ENCODE measurements around the genes FAXDC2, PPP1R2B and TIMD4.

- RRBS = no CpG with 5 or more reads among the region's 7 CpGs
Measured at GRCh38 chr5:154793366-154793813, 38.2 kb downstream of the LARP1 start.

GRCh38 chr5:154850455-154850956, at the start of gene FAXDC2:
Gene FAXDC2 (minus strand): TSS chr5:154850603.
- RRBS = no CpG with 5 or more reads among the region's 10 CpGs

DNA sequence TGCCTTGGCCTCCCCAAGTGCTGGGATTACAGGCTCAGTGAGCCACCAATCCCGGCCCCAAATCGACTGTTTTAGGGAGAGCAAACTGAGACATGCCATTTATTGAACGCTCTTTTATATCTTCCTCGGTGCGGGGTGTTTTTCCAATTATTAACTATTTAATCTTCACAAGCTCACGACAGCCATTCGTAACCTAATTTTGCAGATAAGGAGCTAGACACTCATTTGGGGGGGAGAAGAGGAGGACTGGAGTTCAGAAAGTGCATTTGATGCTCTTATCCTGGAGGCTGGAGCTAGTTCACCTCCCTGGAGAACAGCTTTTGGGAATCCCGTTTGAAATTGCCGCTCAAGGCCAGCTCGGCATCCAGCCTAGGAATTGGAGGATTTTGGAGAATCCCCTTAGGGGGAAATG, 1.5 kb upstream of the CNOT8 start:
- RRBS = no CpG with 5 or more reads among the region's 10 CpGs

- RRBS = no CpG with 5 or more reads among the region's 9 CpGs
Measured at GRCh38 chr5:154966288-154967008, 25.6 kb downstream of the MRPL22 start.

DNA sequence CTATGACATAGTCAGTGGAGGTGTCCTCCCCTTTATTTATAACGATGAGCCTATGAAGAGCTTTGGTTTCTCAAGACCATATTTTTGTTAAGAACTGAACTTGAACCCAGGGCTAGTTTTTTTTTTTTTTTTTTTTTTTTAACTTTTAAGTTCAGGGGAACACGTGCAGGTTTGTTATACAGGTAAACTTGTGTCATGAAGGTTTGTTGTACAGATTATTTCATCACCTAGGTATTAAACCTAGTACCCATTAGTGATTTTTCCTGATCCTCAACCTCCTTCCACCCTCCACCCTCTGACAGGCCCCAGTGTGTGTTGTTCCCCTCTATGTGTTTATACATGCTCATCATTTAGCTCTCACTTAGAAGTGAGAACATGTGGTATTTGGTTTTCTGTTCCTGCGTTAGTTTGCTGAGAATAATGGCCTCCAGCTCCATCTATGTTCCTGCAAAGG, 123.4 kb downstream of the KIF4B start:
- RRBS = no CpG with 5 or more reads among the region's 3 CpGs

GRCh38 chr5:155729437-155730224, 597.3 kb upstream of the SGCD start:
- RRBS = no CpG with 5 or more reads among the region's 36 CpGs

DNA sequence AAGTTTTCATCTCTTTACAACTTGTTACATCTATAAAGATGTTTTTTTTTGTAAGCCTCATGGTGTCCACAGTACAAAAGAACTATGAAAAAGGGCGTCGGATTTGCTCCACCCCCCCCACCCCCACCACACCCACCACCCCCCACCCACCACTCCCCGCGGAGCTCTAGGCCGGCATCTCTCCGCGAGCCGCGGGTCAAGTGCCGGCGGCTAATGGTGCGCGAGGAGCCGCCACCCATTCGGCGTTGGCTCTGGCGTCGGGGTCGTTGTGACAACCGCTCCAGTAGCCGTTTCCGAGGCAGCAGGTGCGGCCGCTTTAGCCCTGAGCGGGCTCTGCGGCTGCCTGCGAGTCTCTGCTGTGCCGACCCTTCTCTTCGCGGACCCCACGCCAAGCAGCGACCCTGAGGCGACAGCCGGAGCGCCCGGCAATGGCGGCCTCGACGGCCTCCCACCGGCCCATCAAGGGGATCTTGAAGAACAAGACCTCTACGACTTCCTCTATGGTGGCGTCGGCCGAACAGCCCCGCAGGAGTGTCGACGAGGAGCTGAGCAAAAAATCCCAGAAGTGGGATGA, at the start of gene PPP1R2B:
Gene PPP1R2B (plus strand): TSS at position 161 of the 574 bp plus-strand sequence.
- RRBS = no CpG with 5 or more reads among the region's 47 CpGs

GRCh38 chr5:156929596-156929966, 33.4 kb downstream of the TIMD4 start:
- RRBS = no CpG with 5 or more reads among the region's 2 CpGs

GRCh38 chr5:156963071-156963582, at the start of gene TIMD4:
Gene TIMD4 (minus strand): TSS chr5:156963226.
- RRBS = no CpG with 5 or more reads among the region's 4 CpGs

GRCh38 chr5:157159167-157159571, 6.9 kb downstream of the GARIN3 start:
- RRBS = no CpG with 5 or more reads among the region's 6 CpGs

GRCh38 chr5:157193493-157194213, 13.0 kb downstream of the ITK start:
- RRBS = no CpG with 5 or more reads among the region's 7 CpGs

- RRBS = no CpG with 5 or more reads among the region's 13 CpGs
Measured at GRCh38 chr5:157268027-157268674, 2.2 kb downstream of the CYFIP2 start.

DNA sequence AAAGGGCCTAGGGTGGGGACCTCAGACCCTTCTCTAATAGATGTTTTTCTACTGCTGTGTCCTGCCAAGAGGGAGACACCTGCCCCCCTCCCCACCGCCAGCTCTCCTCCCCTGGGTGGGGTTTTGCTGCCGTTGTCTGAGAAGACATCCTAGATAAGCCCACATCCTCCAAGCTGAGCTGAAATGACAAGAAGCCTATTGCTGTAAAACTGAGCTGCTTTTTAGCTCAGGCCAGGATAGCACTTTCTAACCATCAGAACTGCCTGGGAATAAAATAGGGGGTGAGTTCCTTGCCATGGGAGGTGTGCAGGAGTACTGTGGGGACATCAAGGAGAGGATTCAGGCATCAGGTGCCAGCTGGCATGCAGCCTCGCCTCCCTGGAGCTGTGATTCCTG, 37.8 kb downstream of the CYFIP2 start:
- RRBS = no CpG with 5 or more reads among the region's 3 CpGs

DNA sequence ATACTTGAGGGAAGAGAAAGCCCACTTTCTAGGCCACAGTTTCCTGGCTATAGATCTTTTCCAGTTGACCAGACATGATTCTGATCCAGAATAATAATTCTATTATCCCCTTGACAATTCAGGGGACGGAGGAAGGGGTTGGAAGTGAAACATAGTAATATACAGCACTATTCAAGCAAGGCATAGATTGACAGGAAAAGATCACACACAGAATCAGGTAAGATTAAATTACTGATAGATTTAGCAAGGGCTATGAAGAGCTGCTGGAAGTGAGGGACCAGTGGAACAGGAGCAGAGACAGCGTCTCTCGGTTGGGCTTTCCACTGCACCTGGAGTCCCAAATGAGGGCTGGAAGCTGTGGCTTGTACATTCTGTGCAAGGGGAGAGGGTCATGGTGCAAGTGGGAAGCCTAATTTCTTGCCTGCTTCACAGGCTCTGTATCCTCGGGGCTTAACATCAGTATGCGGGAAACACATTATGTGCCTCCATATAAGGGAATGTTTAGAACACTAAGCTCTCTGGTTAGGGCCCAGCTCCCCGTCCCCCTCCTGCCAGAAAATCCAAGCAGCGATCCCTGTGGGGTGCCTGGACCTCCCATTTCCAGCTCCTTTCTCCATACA, 25.4 kb upstream of the FNDC9 start:
- RRBS = no CpG with 5 or more reads among the region's 7 CpGs

DNA sequence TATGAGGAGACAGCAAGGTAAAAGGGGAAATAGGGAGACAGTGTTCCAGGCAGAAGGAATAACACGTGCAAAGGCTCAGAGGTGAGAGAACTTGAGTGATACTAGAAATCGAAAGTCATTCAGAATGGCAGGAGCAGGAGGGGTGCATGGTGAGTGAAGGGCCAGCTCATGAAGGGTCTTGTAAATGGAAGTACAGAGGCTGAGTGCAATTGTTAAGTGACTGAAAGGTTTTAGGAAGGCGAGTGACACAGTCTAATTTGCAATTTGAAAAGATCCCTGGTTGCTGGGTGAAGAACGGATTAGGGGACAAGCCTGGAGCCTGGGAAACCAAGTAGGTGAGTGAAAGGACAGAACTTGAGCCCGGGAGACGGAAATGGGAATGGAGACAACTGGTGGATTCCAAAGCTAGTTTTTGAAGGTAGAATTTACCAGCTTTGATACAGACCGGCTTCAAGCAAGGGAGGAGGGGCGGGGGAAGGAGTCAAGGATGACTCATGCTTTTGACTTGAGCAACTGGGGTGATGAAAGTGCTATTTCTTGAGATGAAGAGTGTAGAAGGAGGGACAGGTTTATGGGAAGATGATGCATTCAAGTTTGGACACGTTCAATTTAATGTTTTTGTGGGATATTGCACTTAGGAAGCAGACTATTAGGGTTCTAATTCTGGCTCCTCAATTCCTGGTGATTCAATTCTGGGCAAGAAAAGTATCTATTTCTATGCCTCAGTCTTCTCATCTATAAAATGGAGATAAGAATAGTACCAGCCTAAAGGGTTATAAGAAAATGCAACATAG, 4.3 kb downstream of the NIPAL4 start:
- RRBS = 8% methylated on average over 2 of the region's 9 CpGs

DNA sequence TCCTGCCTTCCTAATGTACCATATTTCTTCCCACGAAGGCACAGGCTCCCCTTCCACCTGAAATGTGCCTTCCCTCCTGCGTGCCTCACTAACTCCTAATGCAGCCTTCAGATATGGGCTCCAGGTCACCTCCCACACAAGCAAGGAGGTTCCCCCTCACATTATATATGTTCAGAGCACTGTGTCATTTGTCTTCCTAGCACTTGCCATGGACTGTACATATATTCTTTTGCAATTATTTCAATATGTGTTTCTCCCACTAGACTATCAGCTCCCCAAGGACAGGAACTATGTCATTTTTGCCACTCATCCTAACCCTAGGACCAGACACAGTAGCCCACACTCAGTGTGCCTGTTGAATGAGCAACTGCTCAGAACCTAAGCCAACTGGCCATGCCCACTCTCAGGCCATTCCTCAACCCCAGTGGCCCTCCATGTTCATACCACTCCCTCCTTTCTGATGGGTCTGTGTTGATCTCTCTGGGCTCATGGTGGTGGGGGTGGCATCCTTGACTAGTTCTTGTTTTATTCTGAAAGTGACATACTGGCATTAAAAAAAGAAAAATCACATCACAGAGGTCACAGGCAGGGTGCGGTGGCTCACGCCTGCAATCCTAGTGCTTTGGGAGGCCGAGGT, 41.3 kb downstream of the NIPAL4 start:
- RRBS = no CpG with 5 or more reads among the region's 5 CpGs

GRCh38 chr5:157521209-157521862, 54.2 kb downstream of the ADAM19 start:
- RRBS = no CpG with 5 or more reads among the region's 9 CpGs

DNA sequence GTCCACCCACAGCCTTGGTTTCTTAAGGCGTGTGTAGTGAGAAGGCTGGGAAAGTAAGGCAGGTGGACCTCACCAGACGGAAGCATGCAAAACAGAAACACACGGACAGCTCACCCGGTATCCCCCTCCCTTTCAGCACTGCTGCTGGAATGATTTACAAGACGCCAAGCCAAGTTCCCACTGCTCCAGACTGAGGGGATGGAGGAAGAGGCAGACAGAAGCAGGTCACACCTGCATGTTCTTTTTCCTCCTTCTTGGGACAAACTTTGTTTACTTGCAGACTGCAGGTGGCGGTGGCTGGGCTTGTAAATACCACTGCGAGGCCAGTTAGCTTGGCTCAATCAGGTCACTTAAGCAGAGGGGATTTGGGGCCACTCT, 47.4 kb downstream of the ADAM19 start:
- RRBS = no CpG with 5 or more reads among the region's 7 CpGs

DNA sequence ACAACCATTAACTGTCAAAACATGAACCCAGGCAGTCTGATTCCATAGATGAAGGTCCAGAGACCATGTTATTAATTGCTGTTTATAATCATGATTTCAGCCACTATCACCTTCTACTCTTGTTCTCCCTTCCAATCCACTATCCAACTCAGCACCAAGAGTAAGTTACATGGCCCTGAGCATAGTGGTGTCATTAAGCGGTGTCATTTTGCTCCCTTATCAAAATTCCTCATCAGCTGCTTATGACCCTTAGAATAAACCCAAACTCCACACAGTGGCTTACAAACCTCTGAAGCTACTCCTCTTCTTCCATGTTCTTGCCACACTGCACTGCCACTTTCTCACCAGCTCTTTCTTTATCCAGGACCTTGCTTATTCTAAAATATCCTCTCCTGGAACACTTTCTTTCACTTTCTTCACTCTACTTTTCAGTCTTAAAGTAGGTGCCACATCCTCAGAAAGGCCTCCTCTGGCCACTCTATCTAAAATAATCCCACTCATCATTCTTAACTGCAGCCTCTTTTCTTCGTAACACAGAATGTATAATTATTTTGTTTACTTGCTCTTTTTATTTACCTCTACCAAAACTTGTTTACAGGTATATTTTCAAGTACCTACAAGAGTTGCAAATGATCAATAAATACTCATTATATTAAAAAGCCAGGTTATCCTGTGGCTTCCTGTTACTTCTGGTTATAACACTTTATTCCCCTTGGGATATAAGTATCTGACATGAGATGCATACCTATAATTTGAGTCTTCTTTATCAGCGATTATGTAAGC, 22.4 kb downstream of the CLINT1 start:
- RRBS = no CpG with 5 or more reads among the region's 3 CpGs

- RRBS = no CpG with 5 or more reads among the region's 2 CpGs
Measured at GRCh38 chr5:157858176-157858483, 815 bp downstream of the CLINT1 start.

All from amniotic epithelial cell (primary cell).